ENCODE measurements around a stretch of chr4.

DNA sequence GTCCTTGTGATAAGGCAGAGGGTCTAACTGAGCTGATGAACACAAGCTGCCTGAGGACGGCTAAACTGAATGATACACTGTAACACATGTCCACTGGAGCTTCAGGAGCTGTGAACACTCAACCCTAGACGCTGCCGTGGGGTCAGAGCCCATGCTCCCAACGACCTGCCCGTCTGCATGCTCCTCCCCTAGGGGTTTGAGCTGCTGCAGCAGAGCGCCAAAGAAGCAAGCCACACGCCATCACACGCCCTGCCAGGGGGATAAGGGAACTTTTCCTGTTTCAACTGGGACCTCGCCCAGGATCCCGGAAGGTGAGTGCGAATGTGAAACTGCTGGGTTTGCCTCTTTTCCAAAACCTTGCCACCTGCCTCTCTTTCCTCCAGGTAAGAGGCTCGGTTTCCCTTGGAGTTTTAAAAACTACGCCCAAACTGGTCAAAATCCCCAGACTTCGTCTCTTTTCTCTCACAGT lies 361.9 kb downstream of the FAT4 start:
- PRO-cap = no peak
- RAMPAGE, long total RNA = no peak

DNA sequence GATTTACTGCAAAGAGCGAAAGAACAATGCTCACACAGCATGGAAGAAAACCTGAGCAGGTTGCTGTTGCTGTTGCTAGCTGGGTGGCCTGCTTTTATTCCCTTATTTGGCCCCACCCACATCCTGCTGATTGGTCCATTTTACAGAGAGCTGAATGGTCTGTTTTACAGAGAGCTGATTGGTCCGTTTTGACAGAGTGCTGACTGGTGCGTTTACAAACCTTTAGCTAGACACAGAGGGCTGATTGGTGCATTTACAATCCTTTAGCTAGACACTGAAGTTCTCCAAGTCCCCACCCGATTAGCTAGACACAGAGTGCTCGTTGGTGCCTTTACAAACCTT lies 940.8 kb downstream of the FAT4 start:
- PRO-cap = no peak
- RAMPAGE, long total RNA = no peak

DNA sequence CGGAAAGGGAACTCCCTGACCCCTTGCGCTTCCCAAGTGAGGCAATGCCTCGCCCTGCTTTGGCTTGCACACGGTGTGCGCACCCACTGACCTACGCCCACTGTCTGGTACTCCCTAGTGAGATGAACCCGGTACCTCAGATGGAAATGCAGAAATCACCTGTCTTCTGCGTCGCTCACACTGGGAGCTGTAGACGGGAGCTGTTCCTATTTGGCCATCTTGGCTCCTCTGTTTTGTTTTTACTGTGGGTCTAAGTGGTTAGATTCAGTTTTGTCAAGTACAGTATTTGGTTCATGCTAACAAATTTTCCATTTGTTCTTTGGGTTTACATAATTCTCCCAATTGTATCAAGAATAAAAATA lies 23.2 kb downstream of the INTU start:
- PRO-cap = no peak
- RAMPAGE, long total RNA = no peak

GRCh38 chr4:128155171-128156030 lies 94.3 kb downstream of the LARP1B start:
- PRO-cap = unidirectional peak, plus-strand start at chr4:128155831
- RAMPAGE, long total RNA = no peak

DNA sequence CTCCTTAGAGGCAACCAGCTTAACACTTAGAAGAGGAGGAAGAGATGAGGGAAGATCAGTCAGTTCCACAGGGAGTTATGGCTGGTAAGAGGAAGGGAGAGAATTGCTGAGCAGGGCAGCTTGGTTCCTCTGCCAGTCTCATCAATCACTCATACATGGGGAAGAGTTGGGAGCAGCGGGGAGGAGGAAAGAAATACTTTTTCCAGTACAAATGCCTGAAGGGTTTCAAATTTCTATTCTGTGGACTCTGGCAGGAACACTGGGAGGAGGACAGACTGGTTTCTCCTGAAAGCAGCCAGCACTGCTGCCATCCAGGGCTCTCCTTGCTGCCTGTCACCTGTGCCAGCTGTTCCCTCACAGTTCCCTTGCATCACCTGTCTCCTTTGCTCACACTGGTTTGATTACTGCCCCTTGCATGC lies 59.6 kb downstream of the PGRMC2 start:
- PRO-cap = no peak
- RAMPAGE, long total RNA = no peak

DNA sequence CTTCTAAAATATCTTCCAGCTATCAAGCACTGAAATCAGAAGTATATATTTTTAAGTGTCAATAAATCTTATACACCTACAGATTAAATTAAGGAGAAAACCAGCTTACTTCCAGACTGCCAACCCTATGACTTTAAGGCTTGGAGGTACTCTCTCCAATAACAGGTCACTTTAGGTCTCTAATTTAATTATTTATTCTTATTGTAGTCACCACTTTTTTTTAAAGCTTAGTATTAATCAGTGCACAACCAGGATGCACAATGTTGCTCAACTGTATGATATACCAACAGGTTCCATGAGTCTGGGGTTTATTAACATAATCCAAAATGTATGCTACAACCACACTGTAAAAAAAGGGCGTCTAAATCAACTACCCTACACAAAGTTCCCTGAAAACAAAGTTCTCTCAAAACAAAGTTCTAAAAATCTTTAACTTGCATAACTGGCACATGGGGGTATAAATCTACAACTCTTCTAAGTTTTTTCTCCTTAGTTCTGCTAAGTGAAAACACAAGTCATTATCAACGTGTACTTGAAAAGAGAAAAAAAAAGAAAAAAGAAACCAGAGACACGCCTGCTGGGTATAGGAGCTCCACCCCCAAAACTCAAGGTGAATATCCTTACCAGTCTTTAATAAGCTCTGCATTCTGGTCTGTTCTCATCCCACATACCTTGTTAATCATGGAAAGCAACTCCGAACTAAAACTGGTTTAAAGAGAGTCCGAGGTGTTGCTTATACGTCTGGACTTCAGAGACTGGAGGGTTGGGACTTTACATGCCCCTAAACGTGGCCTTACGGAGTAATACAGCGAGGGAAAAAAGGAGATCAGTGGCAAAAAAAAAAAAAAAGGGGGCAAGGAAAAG lies 1.3 kb downstream of the PGRMC2 start:
- PRO-cap = unidirectional peak, plus-strand start at position 645 of the sequence
- RAMPAGE, long total RNA = no peak

DNA sequence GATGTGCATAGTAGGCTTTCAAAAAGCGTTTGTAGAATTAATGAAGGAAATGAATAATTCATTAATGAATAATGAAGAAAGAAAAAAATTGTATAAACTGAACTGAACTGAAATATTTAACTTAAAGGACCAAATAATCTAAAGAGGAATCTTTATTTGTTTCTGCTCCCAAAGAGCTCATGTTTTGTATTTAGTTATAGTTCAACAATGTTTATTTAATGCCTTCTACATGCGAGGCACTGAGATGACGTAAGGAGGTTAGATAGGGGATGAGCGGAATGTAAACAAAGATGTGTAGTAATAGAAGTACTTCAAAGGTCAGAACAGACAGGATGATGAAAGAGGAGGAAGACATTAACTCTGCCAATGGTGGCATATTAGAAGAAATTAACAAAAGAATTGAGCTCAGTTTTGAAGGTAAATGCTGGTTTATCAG lies 62.2 kb upstream of the PGRMC2 start:
- PRO-cap = no peak
- RAMPAGE, long total RNA = no peak

DNA sequence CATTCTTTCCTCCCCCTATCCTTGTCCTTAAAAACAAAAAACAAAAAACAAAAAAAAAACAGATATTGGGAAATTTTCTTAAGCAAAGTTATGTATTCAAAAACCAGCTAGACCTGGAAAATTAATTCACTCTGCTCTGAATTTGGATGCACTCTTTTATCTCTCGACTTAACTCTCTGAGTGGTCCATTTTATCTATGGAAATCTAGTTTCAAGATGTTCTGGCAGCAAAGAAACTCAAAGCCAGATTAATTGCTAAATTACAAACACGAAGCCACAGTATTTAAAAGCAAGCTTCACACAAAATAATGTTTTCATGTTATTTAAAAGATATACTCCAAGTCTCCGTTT lies 106.8 kb upstream of the PGRMC2 start:
- PRO-cap = unidirectional peak, plus-strand start at position 124 of the sequence
- RAMPAGE, long total RNA = no peak

GRCh38 chr4:128569449-128569859 lies 240.0 kb upstream of the JADE1 start:
- PRO-cap = no peak
- RAMPAGE, long total RNA = no peak

GRCh38 chr4:128601060-128601845 lies 208.2 kb upstream of the JADE1 start:
- PRO-cap = no peak
- RAMPAGE, long total RNA = no peak

DNA sequence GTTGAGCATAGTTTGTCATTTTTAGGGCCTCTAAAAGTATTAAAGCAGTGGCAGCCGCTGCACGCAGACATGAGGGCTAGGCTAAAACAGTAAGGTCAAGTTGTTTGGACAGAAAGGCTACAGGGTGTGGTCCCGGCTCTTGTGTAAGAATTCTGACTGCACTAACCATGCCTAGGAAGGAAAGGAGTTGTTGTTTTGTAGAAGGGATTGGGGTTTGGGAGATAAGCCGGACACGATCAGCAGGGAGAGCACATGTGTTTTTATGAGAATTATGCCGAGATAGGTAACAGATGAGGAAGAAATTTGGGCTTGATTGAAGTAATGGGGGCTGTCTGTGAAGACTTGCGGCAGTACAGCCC lies 166.6 kb upstream of the JADE1 start:
- PRO-cap = unidirectional peak, plus-strand start at position 200 of the sequence
- RAMPAGE, long total RNA = no peak

DNA sequence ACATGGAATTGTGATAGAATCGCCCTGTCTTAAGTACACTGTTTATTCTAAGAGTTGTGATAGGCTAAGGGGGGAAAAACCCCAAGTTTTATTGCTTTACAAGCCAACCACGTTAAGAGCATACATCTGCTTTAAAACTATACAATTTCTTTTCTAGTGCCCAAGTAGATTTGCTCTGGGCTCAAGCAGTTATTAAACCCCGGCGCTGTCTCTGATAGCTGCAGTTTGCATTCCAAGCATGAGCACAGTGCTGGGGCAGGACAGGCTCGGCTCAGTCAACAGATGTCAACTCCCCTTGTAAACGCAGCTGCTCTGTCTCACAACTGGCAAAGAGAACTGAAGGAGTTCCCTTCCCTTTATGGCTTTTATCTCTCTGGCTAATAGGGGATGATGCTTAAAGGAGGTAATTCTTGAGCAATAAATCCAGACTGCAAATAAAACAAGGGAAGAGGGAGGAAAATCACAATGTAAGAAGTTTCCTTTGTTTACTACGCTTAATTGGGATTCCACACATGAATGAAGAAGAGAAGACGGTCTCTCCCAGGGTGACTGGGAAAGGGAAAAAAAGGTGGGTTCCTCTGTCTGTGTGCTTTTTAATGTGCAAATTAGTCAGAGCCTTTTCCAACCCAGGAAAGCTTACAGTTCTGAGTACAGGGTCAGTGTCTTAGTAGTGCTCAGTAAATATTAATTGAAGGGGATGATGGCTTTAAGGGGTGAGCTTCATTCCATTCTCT lies 155.9 kb upstream of the JADE1 start:
- PRO-cap = bidirectional peak, plus-strand start at position 241 of the sequence, minus-strand start at position 249 of the sequence; unidirectional peak, minus-strand start at position 338 of the sequence
- RAMPAGE, long total RNA = no peak

GRCh38 chr4:130043877-130044354 lies 948.0 kb downstream of the C4orf33 start:
- PRO-cap = no peak
- RAMPAGE, long total RNA = no peak

DNA sequence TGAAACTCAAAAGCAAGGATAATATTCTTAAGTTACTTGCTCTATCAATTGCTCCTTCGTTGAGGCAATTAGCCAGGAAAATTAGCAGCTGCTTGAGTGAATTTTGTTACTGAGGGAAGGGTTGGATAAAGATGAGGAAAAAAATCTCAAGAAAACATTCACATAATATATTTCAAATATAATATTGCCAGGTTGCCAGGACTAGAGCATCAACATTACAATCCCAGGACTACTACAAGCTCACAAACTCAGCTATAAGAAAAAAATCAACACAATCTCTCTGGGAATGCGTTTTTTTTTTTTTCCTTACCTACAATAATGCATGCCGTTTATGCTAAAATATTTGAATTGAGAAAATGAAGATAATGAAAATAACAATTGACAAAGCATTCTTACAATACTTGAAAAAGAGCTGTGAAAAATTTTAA lies 1129.1 kb downstream of the C4orf33 start:
- PRO-cap = no peak
- RAMPAGE, long total RNA = no peak

GRCh38 chr4:133148287-133148833 lies 734 bp upstream of the PCDH10 start:
- PRO-cap = no peak
- RAMPAGE, long total RNA = no peak

DNA sequence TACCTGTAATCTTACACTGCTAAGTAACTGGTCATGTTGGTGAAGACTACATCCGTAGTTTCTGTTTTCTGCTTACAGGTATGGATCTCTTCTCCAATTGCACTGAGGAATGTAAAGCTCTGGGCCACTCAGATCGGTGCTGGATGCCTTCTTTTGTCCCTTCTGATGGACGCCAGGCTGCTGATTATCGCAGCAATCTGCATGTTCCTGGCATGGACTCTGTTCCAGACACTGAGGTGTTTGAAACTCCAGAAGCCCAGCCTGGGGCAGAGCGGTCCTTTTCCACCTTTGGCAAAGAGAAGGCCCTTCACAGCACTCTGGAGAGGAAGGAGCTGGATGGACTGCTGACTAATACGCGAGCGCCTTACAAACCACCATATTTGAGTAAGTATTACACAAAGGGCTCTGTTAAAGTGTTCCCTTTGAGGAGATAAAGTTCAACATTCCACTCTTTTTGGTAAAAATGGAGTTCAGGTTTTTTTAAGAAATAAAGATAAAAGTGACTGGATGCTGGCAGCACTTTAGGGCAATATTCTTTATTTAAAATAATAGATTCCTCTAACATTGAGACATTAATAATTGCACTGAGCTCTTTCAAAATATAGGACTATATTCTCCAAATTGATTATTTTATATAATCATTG lies 13.9 kb downstream of the PCDH10 start:
- PRO-cap = no peak
- RAMPAGE, long total RNA = no peak

- PRO-cap = no peak
- RAMPAGE, long total RNA = no peak
These were observed 762 bp downstream of the PABPC4L start for GRCh38 chr4:134200814-134201239.

- PRO-cap = no peak
- RAMPAGE, long total RNA = no peak
These were observed 110.9 kb downstream of the PCDH18 start for GRCh38 chr4:137421132-137422073.

DNA sequence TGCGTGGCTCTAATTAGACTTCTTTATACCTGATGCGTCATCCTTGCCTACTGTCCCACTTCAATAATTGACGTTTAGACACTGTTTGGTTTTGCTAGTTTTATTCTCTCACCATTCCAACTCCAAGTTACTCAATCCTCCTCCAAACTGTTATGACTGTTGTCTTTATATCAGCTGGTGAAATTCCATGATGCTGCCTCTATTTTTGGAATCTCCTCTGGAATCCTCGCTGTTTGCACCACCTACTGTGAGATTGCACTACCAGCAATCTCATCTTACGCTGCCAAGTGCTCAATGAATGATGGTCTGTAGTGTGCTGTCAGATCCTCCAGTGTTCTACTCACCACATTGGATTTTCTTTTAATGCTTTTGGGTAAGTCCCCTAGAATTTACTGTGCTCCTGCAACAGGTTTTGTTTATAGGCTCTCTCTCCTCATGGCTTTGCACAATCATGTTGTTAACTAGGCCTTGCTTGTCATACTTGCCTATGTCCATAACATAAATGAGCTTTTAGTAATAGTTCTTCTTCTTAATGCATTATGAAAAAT lies 13.2 kb upstream of the PCDH18 start:
- PRO-cap = no peak
- RAMPAGE, long total RNA = no peak

- PRO-cap = bidirectional peak, plus-strand start at chr4:137701040, minus-strand start at chr4:137700865
- RAMPAGE, long total RNA = no peak
These were observed 168.4 kb upstream of the PCDH18 start for GRCh38 chr4:137700591-137701170.

All from urinary bladder (tissue), 3 donors.